Metastatic Breast Carcinoma in the Brain (tissue), 10 donors: ENCODE measurements around a stretch of chr17.

DNA sequence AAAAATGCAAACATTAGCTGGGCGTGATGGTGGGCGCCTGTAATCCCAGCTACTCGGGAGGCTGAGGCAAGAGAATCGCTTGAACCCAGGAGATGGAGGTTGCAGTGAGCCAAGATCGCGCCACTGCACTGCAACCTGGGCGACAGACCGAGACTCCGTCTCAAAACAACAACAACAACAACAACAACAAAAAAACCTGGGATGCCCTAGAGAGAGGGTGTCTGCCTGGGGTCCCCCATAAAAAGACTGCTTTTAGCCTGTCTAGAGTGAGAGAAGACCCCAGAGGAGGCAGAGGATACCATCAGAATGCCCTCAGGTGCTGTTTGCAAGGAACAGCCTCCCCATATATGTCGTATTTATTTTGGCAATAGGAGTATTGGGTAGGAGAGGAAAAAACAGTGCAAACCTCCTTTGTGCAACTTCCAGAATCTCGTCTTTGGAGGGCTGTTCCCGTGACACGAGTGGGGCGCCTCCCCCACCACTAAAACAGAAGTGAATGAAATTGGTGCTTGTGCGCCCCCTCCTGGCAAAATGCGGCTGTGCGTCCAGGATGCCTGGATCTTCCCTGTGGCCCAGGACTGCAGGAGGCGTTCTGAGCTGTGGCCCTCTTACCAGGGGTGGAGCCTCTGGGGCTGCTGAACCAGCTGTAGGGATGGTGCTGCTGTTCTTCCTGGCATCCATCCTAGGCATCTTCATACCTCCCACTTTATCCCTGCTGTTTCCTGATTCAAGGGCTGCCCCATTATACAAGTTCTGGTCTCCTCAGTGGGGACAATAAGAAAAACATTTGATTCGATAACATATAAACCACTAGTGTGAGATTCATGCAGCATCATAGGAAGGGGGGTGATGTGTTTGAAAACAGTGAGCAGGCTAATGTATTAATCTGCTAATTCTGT, 18.7 kb upstream of the NAGLU start:
- PRO-cap, 10 experiments: no peak in any of the 10 experiments

DNA sequence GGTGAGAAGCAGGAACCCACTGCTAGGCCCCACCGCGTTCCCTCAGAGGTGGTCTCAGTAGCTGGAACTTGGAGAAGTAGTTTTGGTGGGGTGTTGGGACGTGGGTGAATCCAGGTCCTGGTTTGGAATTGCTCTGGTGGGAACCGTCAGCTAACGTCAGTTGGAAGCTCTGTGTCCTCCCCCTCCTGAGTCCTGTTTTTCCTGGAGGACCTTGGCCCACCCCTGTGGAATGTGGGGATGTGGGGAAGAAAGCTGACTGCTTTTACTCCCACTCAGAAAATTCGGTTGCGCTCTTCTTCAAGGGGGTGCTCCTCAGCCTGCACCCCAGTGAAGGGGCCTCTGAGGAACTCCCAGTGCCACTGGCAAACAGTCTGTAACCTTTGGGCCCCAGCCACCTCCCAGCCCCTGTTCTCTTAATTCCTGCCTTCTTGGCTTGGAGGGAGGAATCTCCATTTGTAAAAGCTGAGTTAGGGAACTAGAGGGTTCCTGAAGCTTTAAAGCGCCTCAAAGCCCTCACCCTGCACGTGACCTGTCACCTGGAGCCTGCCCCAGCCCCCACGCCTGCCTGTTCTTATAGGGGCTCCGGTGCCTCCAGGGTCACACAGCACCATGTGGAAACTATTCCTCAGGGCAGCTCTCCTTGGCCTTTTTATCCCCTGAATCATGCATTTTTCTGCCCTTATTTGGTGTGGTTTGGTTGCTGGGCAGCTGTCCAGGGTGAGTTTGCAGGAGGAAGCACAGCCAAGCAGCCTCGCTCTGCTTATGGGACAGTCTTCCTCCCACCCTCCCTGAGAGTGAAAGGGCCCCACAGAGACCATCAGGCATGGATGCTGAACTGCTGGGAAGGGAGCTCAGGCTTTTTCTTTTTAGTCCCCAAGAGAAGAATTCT, 16.2 kb upstream of the NAGLU start:
- PRO-cap, 10 experiments: peak in 9 of 10 experiments; most common plus-strand start position 720 of the sequence (in 6); most common minus-strand start position 545 of the sequence (in 8)

- PRO-cap, 10 experiments: peak in 1 of 10 experiments; most common minus-strand start chr17:42545583 (in 1)
Observed at GRCh38 chr17:42544960-42545648, 7.6 kb upstream of the HSD17B1 start.

DNA sequence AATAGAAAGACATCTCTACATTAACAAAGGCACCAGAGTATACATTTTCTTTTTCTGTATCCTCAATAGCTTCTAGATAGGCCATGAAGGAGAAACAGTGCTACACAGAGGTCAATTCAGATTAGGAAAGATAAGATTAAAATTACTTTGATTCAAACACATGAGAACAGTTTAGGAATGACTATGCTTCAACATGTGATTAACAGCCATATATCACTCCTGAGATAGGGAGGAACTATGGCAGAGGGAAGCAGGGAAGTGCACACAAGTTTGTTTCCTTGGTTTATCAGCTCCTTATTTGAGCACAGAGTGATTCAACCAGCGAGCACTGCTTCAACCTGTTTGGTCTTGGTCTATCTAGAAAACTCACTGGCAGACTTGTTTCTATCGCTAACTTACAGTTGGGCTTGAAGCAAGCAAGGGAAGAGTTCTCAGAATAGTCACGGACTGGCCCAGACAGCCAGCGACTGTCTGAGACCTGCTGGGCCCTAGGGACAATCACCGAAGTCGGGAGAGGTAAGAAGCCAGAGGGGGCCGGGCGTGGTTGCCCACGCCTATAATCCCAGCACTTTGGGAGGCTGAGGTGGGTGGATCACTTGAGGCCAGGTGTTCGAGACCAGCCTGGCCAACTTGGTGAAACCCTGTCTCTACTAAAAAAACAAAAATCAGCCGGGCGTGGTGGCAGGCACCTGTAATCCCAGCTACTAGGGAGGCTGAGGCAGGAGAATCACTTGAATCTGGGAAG, 23.5 kb downstream of the TUBG1 start:
- PRO-cap, 10 experiments: peak in 2 of 10 experiments; most common plus-strand start position 238 of the sequence (in 1)

GRCh38 chr17:42653311-42654252, 5.5 kb upstream of the TUBG2 start:
- PRO-cap, 10 experiments: peak in 9 of 10 experiments; most common plus-strand start chr17:42653821 (in 2); most common minus-strand start chr17:42653677 (in 4)

GRCh38 chr17:42678925-42679495, 2.2 kb upstream of the PLEKHH3 start:
- PRO-cap, 10 experiments: peak in 6 of 10 experiments; most common plus-strand start chr17:42679430 (in 2); most common minus-strand start chr17:42679049 (in 6)

DNA sequence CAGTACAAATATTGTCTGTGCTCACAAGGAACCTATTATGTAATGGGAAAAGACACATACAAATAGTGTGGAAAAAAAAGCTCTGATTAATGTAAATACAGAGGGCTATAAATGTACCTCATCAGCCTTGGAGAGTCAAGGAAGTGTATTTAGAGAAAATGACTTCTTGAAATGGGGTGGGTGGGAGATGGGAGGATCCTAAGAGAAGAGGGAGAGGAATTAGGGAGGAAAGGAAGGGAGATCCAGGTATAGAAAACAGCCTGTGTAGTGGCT, 6.5 kb downstream of the CNTD1 start:
- PRO-cap, 10 experiments: peak in 2 of 10 experiments; most common plus-strand start position 138 of the sequence (in 2)

GRCh38 chr17:42845386-42846025, 1.1 kb downstream of the AOC2 start:
- PRO-cap, 10 experiments: no peak in any of the 10 experiments

- PRO-cap, 10 experiments: no peak in any of the 10 experiments
Observed at GRCh38 chr17:42846026-42847226, 2.0 kb downstream of the AOC2 start.

DNA sequence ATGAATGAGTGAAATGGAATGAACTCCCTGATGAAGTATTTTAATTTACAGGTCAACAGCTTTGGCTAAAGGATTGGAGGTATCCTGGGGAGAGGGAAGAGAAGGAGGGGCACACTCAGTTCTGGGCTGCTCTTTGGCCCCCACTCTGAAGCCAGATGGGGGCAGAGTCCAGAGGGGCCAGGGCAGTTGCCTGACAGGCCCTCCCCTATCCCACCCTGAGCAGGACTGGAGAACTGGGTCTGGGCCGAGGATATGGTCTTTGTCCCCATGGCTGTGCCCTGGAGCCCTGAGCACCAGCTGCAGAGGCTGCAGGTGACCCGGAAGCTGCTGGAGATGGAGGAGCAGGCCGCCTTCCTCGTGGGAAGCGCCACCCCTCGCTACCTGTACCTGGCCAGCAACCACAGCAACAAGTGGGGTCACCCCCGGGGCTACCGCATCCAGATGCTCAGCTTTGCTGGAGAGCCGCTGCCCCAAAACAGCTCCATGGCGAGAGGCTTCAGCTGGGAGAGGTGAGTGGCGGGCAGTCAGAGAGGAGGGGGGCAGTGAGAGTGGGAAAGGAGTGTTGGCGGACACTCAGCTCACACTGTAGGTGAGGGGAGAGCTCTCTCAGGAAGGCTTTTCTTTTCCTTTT, 3.3 kb downstream of the AOC3 start:
- PRO-cap, 10 experiments: no peak in any of the 10 experiments

DNA sequence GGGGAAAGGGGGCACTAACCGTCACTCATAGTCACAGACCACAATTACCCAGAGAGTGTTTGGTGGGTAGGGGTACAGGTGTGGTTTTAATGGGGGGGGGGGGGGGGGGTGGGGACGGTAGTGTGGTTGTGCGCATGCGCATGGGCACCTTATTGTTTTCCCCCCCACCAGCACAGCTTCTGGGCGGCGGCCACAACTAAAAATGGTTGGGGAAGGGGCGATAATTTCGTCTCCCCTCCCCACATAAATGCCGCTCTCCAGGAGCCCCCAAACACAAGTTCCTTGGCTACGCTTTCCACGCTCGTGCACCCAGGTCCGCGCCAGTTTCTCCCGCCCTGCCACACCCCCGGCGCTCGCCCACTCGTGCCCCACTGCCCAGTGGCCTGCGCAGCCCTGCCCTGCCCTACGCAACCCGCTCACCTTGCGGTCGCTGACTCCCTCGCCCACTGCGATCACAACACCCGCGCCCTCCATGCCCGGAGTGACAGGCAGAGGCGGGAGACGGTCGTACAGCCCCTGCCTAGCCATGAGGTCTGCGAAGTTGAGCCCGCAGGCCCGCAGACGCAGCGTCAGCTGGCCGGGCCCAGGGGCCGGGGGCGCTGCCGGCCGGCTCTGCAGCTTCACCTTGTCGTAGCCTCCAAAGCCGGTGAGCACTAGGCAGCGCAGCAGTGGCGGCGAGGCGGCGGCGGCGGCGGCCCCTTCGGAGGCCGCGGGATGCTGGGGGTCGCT, 505 bp downstream of the VAT1 start:
- PRO-cap, 10 experiments: peak in 3 of 10 experiments; most common plus-strand start position 167 of the sequence (in 1); most common minus-strand start position 632 of the sequence (in 3)

GRCh38 chr17:43135402-43135844, 10.3 kb upstream of the BRCA1 start:
- PRO-cap, 10 experiments: no peak in any of the 10 experiments

GRCh38 chr17:43169404-43169804, 1.6 kb upstream of the NBR1 start:
- PRO-cap, 10 experiments: no peak in any of the 10 experiments

GRCh38 chr17:43205342-43205944, 6.2 kb upstream of the TMEM106A start:
- PRO-cap, 10 experiments: no peak in any of the 10 experiments

GRCh38 chr17:43231544-43232336, 3.3 kb upstream of the CCDC200 start:
- PRO-cap, 10 experiments: no peak in any of the 10 experiments

DNA sequence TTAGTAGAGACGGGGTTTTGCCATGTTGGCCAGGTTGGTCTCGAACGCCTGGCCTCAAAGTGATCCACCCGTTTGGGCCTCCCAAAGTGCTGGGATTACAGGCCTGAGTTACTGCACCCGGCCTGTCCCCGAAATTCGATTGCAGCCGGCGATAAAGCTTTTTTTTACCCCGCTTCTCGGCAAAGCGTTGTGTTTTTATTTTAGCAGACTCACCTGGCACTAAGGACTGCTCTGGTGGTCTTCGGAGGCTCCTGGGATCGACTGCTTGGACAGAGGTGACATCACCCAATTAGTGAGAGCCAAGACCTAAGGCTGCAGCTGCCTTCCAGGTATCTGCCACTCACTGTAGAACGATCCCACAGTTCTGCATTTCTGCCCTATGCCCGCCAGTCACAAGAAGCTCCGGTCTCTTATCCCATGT, 82.1 kb upstream of the ARL4D start:
- PRO-cap, 10 experiments: no peak in any of the 10 experiments

- PRO-cap, 10 experiments: peak in 1 of 10 experiments; most common plus-strand start chr17:43387261 (in 1)
Observed at GRCh38 chr17:43386977-43387405, 11.8 kb upstream of the ARL4D start.

- PRO-cap, 10 experiments: no peak in any of the 10 experiments
Observed at GRCh38 chr17:43464022-43465004, 19.5 kb upstream of the DHX8 start.

DNA sequence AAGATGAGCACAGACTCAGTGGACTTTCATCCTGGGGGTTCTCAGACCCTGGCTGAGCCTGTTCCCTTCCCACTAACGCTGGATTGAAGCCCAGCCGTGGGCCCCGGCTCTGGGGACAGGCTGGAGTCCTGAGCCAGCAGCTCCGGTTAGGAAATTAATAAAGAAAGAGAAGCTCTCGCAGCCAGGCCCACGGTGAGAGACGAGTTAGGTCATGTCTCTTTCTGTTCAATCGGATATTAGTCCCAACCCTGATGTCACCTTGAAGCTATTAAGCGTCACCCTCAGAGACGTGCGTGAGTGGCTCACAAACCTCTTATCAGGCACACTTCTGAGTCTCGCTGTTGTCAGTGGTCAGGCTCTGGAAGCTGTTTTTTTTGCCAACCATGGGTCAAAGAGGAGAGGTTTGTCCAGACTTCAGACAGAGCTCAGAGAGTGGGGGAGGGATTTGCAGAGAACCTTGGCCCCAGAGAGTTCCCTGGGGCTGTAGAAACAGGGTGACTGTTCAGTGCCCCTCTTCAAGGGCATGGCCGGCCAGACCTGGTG, 27.0 kb downstream of the MEOX1 start:
- PRO-cap, 10 experiments: no peak in any of the 10 experiments

DNA sequence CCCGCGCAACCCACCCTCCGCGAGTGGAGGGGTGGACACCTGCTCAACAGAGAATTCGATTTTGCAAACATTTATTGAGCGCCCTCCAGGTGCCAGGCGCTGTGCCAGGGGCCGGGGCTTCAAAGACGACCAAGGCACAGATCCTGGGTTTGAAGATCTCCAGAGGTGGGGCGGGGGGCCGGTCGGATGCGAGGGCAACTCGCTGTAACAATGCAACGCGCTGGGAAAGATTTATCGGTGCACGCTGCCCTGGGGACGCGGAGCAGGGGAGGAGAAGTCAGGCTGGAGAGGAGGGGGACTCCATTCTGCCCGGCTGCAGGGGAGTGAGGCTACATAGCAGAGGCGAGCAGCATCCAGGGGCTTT, 465 bp upstream of the MPP3 start:
- PRO-cap, 10 experiments: no peak in any of the 10 experiments